Uterus (tissue), 7 donors: ENCODE data around the gene GOLM1.

- PRO-cap, 4 experiments: no peak in any of the 4 experiments
- RAMPAGE, long total RNA, 2 experiments: no peak in any of the 2 experiments
- RRBS: 83% methylated on average over 1 of the region's 6 CpGs
These were observed 9.2 kb downstream of the HNRNPK start for GRCh38 chr9:83970714-83971311.

DNA sequence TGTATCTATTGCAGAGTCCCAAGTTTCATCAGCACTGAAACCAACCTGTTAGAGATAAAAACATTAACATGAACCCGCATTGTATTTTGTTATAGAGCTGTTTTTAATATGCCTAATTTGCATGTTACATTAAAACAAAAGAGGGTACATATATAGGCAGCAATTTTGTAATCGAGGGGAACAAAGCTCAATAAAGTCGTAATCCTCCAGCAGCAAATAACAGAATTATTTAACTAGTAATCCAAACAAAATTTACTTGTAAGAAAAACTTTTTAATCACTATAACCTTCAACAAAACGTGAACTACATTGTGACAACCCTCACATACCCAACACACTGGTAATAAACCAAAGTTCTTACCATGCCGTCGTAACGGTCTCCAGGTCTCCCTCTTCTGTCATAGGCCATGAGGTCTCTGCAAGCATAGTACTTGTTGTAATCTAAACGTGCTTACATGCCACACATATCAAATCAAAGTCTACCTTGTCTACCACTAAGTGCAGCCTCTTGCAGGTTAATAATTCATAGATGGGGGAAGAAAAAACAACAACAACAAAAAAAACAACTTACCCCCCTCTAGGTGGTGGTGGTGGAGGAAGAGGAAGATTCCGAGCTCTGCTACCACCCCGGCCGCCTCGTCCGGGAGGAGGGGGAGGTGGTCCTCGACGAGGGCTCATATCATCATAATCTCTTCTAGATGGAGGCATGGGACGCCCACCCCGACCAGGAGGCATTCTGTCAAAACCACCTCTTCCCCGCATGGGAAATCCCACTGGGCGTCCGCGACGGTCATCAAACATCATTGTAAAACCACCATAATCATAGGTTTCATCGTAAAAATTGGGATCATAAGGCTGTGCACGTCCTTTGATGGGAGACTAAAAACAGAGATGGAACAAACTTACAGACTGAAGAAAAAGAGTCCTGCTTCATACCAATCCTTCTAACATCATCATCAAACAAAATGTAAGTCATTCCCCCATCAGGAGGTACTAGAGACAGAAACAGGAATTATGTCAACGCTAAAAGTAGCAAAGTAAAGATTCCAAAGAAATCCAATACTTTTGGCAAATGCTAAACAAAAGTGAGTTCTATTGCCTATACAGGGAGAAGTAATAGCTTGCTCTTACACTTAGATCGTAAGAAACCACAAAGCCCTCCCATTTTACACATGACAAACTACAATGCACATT lies 8.3 kb downstream of the HNRNPK start:
- PRO-cap, 4 experiments: no peak in any of the 4 experiments
- RAMPAGE, long total RNA, 2 experiments: no peak in any of the 2 experiments
- RRBS: no CpG with 5 or more reads among the region's 26 CpGs

DNA sequence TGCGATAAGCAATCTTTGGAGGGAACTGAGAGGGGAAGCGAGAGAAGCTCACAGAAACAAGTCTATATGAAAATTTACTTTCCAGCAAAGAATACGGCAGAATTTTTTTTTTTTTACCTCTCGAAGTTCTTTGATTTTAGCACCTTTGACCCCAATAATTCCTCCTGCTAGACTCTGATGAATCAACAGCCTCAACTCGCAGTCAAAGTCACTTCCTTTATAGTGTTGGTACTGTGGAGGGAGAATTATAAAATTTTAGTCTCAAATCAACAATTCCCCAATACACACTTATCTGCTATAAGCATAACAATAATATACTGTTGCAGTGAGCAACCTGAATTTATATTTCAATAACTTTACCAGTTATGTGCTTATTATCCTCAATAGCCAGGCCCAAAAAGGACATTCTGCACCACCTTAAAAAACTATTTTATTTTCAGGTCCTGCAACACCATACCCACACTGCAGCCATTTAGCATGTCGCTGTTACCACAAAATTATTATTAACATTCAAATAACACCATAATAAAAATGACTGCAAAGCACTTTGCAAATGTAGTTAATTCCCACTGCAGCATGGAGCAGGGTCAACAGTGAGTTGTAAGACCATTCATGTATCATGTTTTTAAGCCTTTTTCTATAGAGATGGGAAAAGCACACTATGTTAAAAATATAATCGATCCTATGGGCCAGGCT lies 6.7 kb downstream of the HNRNPK start:
- PRO-cap, 4 experiments: no peak in any of the 4 experiments
- RAMPAGE, long total RNA, 2 experiments: no peak in any of the 2 experiments
- RRBS: no CpG with 5 or more reads among the region's 7 CpGs

GRCh38 chr9:84002309-84002652 lies 21.7 kb downstream of the RMI1 start:
- PRO-cap, 4 experiments: no peak in any of the 4 experiments
- RAMPAGE, long total RNA, 2 experiments: no peak in any of the 2 experiments

DNA sequence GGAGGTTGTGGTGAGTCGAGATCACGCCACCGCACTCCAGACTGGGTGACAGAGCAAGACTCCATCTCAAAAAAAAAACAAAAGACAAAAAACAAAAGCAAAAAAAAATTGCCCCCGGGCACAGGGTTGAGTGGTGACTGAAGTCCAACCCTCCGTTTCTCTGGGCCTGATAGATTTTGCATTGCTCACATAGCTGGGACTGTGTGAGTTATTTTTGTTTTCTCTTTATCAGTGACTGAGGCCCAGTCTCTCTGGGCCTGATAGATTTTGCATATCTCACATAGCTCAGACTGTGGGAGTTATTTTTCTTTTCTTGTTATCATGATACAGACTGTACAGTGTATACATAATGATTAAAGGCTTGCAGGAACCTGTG lies 2.5 kb upstream of the SLC28A3 start:
- PRO-cap, 4 experiments: no peak in any of the 4 experiments
- RAMPAGE, long total RNA, 2 experiments: no peak in any of the 2 experiments
- RRBS: no CpG with 5 or more reads among the region's 5 CpGs

GRCh38 chr9:84874618-84875063 lies 205.1 kb downstream of the NTRK2 start:
- PRO-cap, 4 experiments: no peak in any of the 4 experiments
- RAMPAGE, long total RNA, 2 experiments: no peak in any of the 2 experiments
- RRBS: no CpG with 5 or more reads among the region's 2 CpGs

GRCh38 chr9:86021192-86021592 lies 78.2 kb downstream of the GOLM1 start:
- PRO-cap, 4 experiments: no peak in any of the 4 experiments
- RAMPAGE, long total RNA, 2 experiments: no peak in any of the 2 experiments
- RRBS: no CpG with 5 or more reads among the region's 5 CpGs

DNA sequence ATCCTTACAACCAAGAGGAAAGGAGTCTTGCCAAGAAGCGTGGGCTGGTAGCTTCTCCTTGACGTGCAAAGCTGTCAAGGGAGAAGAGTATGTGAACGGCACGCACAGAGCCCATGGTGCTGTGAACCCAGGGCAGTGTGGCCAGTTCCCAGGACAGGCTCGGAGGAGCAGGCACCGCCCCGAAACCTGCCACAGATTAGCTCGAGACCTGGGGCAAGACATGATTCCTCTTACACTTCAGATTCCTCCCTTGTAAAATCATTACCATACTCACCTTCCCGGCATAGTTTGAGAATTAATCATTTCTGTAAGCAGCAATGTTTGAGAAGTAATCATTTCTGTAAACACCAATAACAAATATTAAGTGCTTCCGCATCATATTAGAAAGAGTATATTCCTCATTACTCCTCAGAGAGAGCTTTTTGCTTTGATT lies 19.9 kb downstream of the GOLM1 start:
- PRO-cap, 4 experiments: no peak in any of the 4 experiments
- RAMPAGE, long total RNA, 2 experiments: no peak in any of the 2 experiments
- RRBS: no CpG with 5 or more reads among the region's 10 CpGs

DNA sequence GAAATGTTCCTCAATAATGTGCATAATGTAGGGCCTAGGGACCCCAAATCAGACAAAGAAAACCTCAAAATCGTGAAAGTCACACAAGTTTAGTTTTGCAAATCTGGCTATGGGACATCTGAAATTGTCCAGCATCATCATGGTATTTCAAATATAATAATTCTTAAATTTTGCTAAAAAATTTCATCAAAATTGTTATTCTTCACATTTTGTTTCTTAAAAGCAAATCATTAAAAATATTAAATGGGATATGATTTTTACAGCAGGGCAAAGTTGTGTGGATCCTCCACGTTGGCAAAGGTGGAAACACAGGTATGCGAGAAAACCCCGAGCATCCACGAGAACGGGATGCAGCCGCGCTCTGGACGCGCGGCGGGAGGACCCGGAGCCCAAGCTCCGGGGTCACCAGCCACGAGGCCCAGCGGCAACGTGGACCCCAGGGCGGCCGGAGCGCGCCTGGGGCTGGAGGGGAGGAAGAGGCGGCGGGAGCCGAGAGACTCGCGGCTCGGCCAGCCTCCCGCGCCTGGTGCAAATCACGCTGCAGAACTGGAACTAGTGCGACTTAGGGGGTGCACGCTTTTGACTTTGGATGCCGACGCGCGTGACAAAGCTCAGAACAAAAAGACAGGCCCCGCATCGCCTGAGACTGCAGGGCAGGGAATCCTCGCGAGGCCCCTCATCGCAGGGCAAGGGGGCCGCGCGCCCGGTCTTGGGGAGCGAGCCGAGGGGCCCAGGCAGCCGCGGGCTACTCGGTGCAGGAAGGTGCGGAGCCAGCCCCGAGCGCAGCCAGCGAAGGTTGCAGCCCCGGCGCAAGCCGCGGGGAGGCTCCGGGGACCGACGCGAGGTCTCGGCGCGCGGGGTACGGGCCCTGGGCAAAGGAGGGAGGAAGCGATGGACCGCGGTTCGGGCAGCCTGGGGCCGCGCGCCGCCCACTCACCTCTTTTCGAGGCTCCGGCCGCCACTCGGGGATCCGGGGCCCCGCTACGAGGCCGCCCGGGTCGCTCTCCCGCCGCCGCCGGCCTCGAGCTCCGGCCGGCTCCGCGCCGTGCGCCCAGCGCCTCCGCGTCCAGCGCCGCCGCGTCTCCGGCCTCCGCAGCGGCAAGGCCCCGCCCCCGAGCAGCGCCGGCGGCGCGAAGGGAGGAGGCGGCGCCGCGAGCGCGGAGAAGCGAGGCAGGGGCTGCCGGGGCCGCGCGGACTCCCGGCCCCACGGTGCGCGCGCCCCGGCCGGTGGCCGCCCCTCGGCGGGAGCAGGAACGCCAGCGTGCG lies at the start of gene GOLM1:
Gene GOLM1, minus strand, starts transcription at position 1,085 of the 1,266 bp plus-strand sequence.
- PRO-cap, 4 experiments: peak in 4 of 4 experiments; most common plus-strand start position 1,207 of the sequence (in 2); most common minus-strand start position 1,091 of the sequence (in 2)
- RAMPAGE, long total RNA, 2 experiments: start-site peak on the minus strand in 1 of 2 experiments, centred at position 1,000 of the sequence, 7 reads per replicate
- RRBS: 2% methylated on average over 63 of the region's 137 CpGs

DNA sequence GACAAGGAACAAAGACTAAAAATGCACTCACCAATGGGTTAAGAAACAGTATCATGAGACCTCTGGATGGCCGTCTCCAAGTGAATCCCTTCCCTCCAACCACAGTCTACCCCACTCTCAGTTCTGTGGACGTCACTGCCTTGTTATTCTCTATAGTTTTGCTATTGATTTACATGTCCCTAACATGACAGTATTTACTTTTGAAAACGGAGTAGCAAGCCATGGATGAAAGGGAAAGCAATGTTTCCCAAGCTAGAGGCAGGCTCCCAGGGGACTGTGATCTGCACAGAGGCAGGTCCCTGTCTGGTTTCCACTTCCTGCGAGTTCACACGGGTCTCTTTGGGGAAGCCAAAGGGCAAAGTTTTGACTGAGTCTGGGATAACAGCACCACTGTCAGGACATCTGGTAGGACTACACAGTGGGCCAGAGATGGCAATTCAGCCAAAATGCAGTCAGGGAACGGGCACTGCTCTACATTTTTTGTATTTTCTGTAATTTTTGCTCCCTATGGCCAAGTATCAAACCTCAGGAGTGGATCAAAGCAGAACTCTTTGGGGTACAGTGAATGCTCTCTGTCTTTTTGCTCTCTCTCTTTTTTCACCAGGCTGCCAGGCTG lies 12.7 kb downstream of the C9orf153 start:
- PRO-cap, 4 experiments: no peak in any of the 4 experiments
- RAMPAGE, long total RNA, 2 experiments: no peak in any of the 2 experiments
- RRBS: no CpG with 5 or more reads among the region's 6 CpGs

- PRO-cap, 4 experiments: no peak in any of the 4 experiments
- RAMPAGE, long total RNA, 2 experiments: no peak in any of the 2 experiments
- RRBS: no CpG with 5 or more reads among the region's 9 CpGs
These were observed 31.0 kb downstream of the TUT7 start for GRCh38 chr9:86322725-86324031.

GRCh38 chr9:86721696-86722452 lies 225.4 kb downstream of the GAS1 start:
- PRO-cap, 4 experiments: peak in 4 of 4 experiments; most common plus-strand start chr9:86722021 (in 4); most common minus-strand start chr9:86721855 (in 2)
- RAMPAGE, long total RNA, 2 experiments: no peak in any of the 2 experiments
- RRBS: no CpG with 5 or more reads among the region's 7 CpGs

DNA sequence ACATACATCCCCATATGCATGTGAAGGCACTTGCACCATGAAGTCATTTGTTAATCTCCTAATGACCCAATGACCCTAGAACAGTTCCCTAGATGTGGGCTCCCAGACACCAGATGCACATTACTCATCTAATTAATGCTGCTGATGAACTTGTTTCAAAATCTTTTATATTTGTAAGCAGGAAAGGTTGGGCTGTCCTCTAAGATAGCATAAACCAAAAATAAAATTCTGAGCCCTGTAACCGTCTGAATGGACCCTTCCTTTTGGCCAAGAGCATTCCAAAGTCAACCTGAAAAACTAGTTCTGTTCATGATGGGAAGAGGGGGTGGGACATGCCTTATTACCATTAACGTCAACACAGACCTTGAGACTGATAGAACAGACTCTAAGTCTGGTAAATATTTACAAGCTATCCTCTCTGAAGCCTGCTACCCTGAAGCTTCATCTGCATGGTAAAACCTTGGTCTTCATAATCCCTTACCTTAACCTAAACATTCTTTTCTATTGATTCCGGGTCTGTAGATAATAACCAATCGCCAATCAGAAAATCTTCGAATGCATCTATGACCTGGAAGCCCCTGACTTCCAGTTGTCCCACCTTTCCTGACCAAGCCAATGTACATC lies 90.9 kb upstream of the DAPK1 start:
- PRO-cap, 4 experiments: no peak in any of the 4 experiments
- RAMPAGE, long total RNA, 2 experiments: no peak in any of the 2 experiments
- RRBS: no CpG with 5 or more reads among the region's 5 CpGs

GRCh38 chr9:87422719-87423334 lies 74.8 kb upstream of the DAPK1 start:
- PRO-cap, 4 experiments: no peak in any of the 4 experiments
- RAMPAGE, long total RNA, 2 experiments: no peak in any of the 2 experiments
- RRBS: no CpG with 5 or more reads among the region's 2 CpGs

DNA sequence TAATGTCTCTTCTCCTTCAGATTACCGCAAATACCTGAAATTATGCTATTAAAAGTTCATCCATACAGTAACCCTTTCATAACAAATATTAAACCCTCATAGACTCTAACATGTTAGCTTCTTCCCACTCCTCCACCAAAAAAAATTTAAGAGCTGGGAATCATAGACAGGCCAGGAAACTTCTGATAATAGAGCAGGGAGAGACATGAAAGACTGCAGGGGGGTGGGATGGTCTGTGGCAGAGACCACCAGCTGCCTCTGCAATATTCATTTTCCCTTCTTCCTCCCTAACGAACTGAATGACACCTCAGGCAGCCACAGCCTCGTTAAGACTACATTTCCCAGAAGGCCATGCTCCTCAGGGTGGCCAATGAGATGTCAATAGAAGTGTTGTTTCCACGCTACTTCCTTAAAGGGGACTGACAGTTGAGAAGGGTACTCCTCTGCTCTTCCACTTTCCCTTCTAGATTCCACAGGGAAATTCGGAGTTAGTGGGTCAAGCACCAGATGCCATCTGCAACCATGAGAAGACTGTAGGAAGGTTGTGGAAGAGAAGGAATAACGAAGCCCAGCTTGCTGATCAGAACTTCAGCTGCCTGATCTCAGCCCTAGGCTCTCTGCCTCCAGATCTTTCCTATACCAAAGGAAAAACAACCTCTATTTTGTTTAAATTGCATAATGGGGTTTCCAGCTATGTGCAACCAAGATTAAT lies 52.0 kb upstream of the DAPK1 start:
- PRO-cap, 4 experiments: no peak in any of the 4 experiments
- RAMPAGE, long total RNA, 2 experiments: no peak in any of the 2 experiments
- RRBS: no CpG with 5 or more reads among the region's 6 CpGs

DNA sequence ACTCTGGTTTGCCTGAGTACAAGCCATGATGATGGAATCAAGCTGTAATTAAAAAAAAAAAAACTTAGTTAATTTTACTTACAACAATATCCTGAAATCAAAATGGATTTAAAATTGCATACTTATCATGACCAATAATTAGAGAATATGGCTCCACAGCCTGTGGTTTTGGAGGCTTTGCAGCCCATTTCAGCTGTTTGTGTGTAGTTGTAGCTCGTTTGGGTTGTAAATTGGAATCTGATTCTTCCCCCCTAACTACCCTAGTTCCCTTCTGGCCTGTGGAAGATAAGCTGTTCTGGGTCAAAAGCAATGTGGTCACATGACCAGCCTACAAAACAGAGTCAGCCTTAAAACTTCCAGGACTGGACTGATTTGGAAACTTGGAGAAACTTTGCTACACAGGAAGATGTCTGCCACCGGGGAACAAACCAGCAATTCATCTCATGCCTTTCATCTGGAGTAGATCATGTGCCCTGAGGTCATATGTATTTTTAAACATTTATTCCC lies 83.8 kb downstream of the DAPK1 start:
- PRO-cap, 4 experiments: no peak in any of the 4 experiments
- RAMPAGE, long total RNA, 2 experiments: no peak in any of the 2 experiments
- RRBS: no CpG with 5 or more reads among the region's 2 CpGs

DNA sequence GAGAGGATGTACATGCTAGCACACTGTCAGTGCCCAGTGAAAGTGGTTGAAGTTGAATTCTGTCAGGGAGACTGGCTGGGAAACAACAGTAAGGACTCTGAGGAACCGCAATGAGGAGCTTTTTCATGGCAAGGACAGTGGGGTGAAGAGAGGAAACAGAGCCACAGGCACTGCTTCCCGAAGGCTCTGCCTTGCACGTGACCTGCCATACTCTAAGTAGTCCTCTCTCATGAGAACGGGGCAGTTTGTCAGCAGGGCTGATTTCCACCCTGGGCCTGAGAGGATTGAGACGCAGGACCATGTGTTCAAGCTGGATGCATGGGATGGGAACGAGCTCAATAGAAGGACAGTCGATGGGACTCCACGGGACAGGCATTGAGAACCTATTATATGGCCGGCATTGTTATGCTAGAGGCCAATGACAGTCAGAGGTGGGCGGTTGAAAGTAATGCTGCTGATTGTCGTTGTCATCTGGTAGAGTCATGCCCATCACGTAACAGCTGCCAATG lies 106.5 kb upstream of the CTSL start:
- PRO-cap, 4 experiments: peak in 1 of 4 experiments; most common plus-strand start position 425 of the sequence (in 1)
- RAMPAGE, long total RNA, 2 experiments: no peak in any of the 2 experiments
- RRBS: no CpG with 5 or more reads among the region's 12 CpGs

DNA sequence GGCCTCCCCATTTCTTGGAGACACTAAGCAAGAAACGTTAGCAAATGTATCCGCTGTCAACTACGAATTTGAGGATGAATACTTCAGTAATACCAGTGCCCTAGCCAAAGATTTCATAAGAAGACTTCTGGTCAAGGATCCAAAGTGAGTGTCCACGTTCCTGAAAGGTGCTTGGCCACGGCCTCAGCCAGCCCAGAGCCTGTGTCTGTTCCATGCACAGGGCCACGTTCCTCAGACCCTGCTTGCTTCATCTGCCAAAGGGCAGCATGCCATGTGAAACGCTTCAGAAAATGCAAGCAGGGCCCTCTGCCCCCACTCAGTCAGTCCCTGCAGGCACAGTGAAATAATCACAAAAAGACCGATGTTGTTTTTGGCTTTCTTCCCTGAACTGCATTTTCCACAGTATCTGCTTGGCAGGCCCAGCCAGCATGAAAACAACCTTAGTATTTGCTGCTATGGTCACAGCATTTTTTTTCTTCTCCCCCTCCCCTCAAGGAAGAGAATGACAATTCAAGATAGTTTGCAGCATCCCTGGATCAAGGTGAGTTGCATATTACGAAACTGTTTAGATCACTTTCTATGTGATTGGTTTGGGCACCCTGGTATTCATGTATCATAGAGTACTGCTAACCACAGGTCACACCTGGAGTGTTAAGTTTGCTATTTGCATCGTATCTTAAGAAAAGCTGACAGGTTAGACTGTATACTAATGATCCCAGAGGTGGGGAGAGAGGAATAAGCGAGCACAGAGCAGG lies 85.4 kb upstream of the CTSL start:
- PRO-cap, 4 experiments: no peak in any of the 4 experiments
- RAMPAGE, long total RNA, 2 experiments: no peak in any of the 2 experiments
- RRBS: no CpG with 5 or more reads among the region's 11 CpGs

GRCh38 chr9:87730247-87730667 lies 4.3 kb downstream of the CTSL start:
- PRO-cap, 4 experiments: no peak in any of the 4 experiments
- RAMPAGE, long total RNA, 2 experiments: no peak in any of the 2 experiments
- RRBS: no CpG with 5 or more reads among the region's 1 CpG

DNA sequence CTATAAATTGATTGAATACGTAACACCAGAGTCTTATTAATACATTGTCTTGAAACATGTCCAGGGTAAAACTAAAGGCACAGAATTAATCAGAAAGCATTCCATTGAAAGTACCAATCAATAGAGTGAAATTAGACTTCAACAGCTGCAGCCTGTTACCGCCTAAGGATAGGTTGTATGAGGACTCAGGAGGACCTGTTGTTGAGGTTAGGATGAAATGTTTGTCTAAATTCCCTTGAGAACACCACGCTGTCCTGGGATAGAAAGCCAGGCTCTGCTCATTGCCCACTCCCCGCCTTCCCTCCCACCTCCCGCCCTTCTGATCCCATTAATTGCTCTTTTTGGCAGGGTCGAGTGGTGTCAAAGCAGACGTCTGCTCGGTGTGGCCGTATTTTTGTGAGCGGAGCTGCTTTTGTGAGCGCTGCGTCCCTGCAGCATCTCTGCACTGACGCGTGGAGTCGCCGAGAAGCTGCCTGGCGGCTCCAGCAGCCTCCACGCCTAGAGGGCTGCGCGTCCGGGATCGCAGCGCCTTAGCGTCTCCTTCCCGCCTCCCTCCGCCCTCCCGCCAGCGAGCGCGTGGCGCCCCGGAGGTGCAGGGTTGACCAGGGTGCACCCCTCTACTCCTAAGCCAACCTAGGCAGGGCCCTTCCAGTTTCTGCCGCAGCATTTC lies 62.3 kb downstream of the SPATA31C2 start:
- PRO-cap, 4 experiments: peak in 4 of 4 experiments; most common plus-strand start position 501 of the sequence (in 3); most common minus-strand start position 447 of the sequence (in 3)
- RAMPAGE, long total RNA, 2 experiments: no peak in any of the 2 experiments
- RRBS: 1% methylated on average over 12 of the region's 33 CpGs